SK-MEL-5 (cell line): ENCODE measurements around the gene NCF1.

RAMPAGE:
- cytosol, long total RNA, result no peak
- long total RNA, result no peak
- nucleus, long total RNA, result no peak
Observed at GRCh38 chr7:74133641-74134103, 40.5 kb upstream of the EIF4H start.

RAMPAGE:
- cytosol, long total RNA, result no peak
- long total RNA, result no peak
- nucleus, long total RNA, result no peak
Observed at GRCh38 chr7:74365023-74365664, 75.9 kb downstream of the CLIP2 start.

GRCh38 chr7:74371830-74372609 is 81.7 kb upstream of the GTF2IRD1 start:
RAMPAGE:
- cytosol, long total RNA, result no peak
- long total RNA, result no peak
- nucleus, long total RNA, result no peak

DNA sequence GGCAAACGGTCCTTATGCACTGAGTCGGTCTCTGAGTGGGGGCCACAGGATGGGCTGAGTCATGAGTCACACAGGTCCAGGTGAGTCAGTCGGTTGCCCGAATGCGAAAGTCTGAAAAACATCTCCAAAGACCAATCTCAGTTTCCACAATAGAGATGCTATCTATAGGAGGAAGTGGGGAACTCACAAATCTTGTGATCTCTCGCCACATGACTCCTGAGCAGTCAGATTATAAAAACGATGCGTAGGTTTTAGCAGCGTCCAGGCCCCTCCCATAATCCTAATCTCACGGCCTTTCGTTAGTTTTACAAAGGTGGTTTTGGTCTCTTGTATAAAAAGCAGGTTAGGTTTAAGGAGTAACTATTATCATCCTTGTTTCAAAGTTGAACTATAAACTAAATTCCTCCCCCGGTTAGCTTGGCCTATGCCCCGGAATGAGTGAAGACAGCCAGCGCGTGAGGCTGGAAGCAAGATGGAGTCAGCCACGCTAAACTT is 1.2 kb upstream of the GTF2IRD1 start:
RAMPAGE:
- cytosol, long total RNA, result no peak
- long total RNA, result no peak
- nucleus, long total RNA, result no peak

RAMPAGE:
- cytosol, long total RNA, result no peak
- long total RNA, result no peak
- nucleus, long total RNA, result no peak
Observed at GRCh38 chr7:74580065-74580942, 77.2 kb upstream of the GTF2I start.

DNA sequence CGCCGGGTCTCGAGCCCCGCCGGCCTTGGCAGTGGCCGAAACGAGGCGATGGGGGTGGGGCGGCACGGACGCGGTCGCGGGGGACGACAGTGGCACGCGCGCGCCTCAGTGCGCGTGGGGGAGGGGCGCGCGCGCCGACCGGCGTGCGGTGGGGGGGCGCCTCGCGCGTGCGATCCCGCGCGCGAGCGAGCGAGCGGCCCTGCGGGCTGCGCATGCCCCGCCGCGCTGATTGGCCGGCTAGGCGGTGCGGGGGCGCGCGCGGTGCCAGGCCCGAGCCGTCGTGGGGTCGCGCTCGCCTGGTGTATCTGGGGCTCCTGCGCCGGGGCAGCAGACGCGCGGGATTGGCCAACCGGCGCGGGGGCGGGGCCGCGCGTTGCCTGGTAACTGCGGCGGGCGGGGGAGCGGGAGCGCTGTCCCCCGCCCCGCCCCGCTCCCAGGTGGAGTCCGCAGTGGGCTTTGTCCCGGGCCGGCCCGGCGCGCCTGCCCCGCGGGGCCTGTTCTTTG is 797 bp downstream of the GTF2I start:
RAMPAGE:
- cytosol, long total RNA, result no peak
- long total RNA, result no peak
- nucleus, long total RNA, result no peak

GRCh38 chr7:74659688-74660345 is 2.3 kb downstream of the GTF2I start:
RAMPAGE:
- cytosol, long total RNA, result no peak
- long total RNA, result no peak
- nucleus, long total RNA, result no peak

GRCh38 chr7:74672414-74672884 is 14.9 kb downstream of the GTF2I start:
RAMPAGE:
- cytosol, long total RNA, result no peak
- long total RNA, result no peak
- nucleus, long total RNA, result no peak

DNA sequence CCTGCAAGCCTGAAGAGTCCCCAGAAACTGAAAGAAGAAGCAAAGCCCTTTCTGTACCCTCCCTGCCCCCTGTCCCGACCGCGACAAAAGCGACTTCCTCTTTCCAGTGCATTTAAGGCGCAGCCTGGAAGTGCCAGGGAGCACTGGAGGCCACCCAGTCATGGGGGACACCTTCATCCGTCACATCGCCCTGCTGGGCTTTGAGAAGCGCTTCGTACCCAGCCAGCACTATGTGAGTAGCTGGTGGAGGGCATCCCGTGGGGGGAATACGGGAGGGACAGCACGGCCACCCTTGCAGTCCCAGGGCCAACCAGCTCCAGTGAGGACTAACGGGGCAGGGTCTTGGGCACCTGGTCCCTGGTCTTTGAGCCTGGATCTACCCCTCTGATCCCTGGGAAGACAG is at the start of gene NCF1:
NCF1 (plus strand) TSS at position 140 of the 403 bp plus-strand sequence.
RAMPAGE:
- cytosol, long total RNA, result no peak
- long total RNA, result no peak
- nucleus, long total RNA, result no peak

DNA sequence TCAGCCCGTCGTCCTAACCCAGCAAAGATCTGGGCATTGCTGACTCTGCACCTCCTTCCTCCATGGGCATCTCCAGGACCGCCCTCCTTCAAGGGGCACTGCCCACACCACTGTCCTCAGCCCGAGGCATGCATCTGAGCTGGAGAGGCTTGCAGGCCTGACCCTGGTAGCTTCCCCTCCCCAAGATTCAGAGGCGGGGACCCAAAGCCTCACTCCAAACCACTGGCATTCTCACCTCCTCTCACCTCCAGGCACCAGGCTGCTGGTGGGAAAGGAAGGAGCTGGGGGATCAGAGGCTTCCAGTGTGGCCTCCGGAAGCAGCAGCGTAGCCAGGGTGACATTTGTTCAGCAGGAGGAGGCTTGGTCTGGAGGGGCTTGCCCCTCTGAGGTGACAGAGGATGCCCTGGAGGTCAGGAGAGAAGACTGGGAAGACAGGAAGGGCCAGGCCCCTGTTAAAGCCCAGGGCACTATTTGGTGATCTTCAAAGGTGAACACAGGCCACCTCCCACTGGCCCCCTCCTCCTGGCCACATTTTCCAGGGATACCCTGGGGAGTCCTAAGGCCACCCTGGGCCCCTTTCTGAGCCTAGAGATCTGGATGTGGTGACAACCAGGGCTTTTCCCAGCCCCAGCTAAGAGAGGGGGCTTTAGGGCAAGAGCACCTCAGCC is 44.8 kb downstream of the RCC1L start:
RAMPAGE:
- cytosol, long total RNA, result no peak
- long total RNA, result no peak
- nucleus, long total RNA, result no peak

DNA sequence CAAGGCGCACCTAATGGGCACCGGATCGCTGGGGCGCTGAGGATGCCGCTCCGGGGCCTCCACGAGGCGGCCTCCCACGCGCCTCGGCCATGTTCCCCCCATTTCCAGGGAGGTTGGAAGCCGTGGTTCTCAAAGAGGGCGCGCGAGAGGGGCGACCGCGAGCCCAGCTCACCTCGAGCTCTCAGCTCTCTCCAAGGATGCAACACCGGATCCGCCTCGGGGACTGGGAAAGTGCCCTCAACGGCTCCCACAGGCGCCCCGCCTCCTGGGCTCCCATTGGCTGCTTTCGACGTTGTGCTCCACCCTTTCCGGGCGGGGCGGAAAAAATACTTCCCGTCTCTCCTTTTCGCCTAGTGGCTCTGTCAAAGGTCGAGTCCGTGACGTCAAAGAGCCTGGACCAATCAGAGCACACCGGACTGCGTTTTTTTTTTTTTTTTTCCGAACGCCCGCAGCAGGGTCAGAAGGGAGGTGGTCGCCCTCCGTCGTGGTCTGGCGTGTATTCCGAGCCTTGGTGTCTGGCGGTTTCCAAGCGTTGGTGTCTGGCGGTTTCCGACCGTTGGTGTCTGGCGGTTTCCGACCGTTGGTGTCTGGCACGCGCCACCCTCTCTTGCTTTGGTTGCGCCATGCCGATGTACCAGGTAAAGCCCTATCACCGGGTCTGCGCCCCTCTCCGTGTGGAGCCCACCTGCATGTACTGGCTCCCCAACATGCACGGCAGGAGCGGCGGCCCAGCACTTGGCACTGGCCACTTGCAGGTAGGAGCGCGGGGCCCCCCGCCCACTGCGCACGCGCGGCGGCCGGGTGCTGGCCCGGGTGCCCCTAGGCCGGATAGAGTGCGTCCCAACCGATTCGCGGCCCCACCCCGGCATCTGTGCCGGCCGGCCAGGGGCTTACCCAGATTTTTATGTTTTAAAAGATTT is 23.9 kb downstream of the SPDYE15 start:
RAMPAGE:
- cytosol, long total RNA, result start-site peak on the minus strand centred at position 224 of the sequence, 103 bp wide, 67 and 75 reads in 2 replicates
- long total RNA, result start-site peak on the minus strand centred at position 265 of the sequence, 47 bp wide, 52 and 39 reads in 2 replicates
- nucleus, long total RNA, result no peak

GRCh38 chr7:75436886-75438014 is 41.8 kb downstream of the TRIM73 start:
RAMPAGE:
- cytosol, long total RNA, result no peak
- long total RNA, result no peak
- nucleus, long total RNA, result no peak

DNA sequence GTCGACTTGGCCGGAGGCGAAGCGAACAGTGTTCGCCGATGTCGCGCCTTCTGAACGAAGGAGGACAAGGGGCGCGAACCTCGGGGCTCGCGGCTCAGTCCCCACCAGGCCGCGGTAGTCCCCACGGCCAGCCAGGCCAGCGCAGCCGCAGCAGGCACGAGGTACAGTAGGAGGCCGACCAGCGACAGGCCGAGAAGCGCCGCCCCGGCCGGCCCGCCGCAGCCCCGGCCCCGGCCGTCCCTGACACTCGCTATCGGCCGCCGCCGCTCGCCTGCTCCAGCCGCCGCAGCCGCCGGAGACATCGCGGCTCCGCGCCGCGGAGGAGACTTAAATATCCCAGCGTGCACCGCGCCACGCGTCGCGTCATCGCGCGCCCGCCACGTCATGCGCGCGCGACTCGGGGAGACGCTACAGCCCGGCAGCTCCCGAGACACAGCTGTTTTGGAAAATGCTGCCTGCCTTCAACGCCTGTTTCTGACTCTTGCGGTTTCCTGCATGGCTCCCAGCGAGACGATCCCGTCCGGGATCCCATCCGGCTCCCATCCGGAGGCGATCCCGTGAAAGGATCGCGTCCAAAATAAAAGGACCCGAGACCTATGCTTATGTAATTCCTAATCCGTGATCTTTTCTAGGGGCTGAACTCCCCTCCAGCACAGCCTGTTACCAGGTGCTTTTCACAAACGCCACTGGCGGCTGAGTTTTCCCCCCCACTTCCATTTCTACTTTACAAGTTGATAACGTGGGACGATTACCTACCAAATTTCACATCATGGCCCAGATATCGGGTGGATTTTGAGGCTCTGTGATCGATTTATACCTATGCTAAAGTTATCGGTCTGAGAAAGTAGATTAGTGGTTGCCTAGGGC is 43.4 kb downstream of the POM121C start:
RAMPAGE:
- cytosol, long total RNA, result no peak
- long total RNA, result no peak
- nucleus, long total RNA, result start-site peak on the plus strand centred at position 398 of the sequence, 27 bp wide, 40 and 14 reads in 2 replicates

GRCh38 chr7:75525690-75526282 is 33.7 kb downstream of the SPDYE5 start:
RAMPAGE:
- cytosol, long total RNA, result no peak
- long total RNA, result no peak
- nucleus, long total RNA, result no peak

DNA sequence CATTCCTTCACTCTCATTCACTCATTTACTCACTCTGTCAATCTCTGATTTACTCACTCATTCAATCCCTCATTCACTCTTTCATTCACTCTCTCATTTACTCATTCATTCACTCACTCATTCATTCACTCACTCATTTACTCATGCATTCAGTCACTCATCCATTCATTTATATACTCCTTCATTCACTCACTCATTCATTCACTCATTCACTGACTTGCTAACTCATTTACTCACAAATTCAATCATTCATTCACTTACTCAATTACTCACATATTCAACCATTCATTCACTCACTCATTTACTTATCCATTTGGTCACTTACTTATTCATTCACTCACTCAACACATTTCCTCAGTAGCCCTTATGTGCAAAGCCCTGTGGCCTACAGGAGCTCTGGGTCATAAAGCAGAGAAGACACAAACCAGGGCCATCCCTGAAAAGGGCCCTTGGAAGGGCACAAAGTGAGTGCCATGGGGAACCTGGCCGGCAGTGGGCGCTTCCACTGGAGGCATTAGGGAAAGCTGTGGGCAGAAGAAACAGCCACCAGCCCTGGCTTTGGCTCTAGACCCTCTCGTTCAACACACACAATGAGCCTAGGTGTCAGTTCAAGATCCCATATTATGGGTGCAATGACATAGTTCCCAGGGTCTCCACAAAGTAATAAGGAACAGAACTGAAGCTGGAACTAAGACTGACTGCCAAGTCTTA is 25.9 kb downstream of the HIP1 start:
RAMPAGE:
- cytosol, long total RNA, result no peak
- long total RNA, result no peak
- nucleus, long total RNA, result no peak

GRCh38 chr7:75738525-75738790 is 283 bp downstream of the HIP1 start:
RAMPAGE:
- cytosol, long total RNA, result no peak
- long total RNA, result no peak
- nucleus, long total RNA, result no peak

DNA sequence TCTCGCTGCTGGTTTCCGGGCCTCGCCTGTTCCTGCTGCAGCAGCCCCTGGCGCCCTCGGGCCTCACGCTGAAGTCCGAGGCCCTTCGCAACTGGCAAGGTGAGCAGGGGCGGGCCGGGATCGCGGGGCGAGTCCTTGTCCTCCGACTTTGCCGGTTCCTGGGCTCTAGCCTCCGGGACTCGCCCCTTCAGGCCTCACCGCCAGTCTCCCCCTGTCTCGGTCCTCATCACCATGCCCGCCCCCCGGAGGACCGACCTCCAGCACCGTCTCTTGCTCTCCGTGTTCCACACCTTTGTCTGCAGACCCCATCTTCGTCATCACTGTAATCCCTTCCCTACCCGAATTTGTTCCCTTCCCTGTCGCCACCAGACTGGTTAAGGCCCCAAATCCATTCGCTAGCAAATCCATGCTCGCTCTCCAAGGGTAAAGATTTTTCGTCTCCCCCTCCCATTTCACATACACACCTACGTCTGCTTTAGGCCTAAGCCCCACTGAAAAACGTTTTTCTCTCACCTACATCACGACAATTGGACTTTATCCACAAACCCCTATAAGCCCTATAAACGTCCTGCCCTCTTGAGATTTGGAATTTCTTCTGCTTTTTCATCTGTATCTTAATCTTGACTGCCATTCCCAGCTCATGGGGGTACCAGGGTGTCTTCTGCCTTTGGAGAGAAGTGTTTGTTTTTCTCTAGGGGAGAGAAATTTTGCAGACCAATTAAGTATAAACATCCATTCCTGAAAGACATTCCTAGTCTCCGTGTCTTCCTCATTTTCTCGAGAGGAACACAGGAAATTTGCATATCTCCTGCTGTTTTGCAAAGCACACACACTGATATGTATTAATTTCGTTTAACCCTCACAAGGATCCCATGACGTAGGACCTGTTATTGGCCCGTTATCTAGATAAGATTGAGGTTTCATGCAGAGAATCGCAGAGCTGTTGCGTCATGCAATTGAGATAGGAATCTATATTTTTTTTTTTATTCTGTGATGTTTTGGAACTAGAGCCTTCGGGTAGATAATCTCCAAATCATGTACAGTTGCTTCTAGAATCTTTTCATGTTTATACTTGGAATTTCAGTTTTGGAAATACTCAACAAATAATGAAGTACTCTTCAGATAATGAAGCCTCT is 696 bp downstream of the RHBDD2 start:
RAMPAGE:
- cytosol, long total RNA, result no peak
- long total RNA, result no peak
- nucleus, long total RNA, result no peak

GRCh38 chr7:75881817-75882577 is 3.2 kb downstream of the RHBDD2 start:
RAMPAGE:
- cytosol, long total RNA, result no peak
- long total RNA, result no peak
- nucleus, long total RNA, result no peak

DNA sequence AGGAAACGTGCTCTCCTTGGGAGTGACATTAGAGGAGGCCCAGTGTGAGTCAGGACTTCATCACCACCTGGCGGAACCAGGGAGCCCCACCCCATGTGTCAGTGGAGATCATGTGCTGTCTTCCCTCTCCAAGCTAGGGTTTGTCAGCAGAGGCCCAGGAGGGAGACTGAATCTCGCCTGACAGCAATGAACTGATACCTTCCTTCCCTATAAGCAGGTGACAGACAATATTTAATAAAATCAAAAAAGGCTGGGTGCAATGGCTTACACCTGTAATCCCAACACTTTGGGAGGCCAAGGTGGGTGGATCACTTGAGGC is 29.0 kb downstream of the POR start:
RAMPAGE:
- cytosol, long total RNA, result no peak
- long total RNA, result no peak
- nucleus, long total RNA, result no peak

GRCh38 chr7:75953279-75953527 is 38.2 kb downstream of the POR start:
RAMPAGE:
- cytosol, long total RNA, result no peak
- long total RNA, result no peak
- nucleus, long total RNA, result no peak